Retinal pigment epithelial cell (primary cell): ENCODE measurements around the gene C19orf12.

GRCh38 chr19:22286628-22286955, 351 bp downstream of the ZNF729 start:
- RRBS = no CpG with 5 or more reads among the region's 18 CpGs

DNA sequence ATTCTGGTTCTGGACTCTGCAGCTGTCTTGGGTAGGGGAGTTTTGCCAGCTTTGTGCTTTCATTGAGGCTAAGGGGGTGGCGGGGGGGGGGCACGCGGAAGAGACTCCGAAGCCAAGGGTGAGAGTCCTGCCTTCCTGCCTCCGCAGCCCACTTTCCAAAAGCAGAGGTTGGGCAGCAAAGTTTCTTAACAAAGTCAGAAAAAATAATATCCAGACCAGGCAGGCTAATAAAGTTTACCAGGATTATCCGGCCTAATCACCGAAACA, 4.9 kb upstream of the ZNF98 start:
- RRBS = no CpG with 5 or more reads among the region's 7 CpGs

- RRBS = no CpG with 5 or more reads among the region's 4 CpGs
Measured at GRCh38 chr19:22529841-22530071, 104.4 kb upstream of the ZNF492 start.

GRCh38 chr19:22694656-22694981, 60.5 kb downstream of the ZNF492 start:
- RRBS = no CpG with 5 or more reads among the region's 8 CpGs

DNA sequence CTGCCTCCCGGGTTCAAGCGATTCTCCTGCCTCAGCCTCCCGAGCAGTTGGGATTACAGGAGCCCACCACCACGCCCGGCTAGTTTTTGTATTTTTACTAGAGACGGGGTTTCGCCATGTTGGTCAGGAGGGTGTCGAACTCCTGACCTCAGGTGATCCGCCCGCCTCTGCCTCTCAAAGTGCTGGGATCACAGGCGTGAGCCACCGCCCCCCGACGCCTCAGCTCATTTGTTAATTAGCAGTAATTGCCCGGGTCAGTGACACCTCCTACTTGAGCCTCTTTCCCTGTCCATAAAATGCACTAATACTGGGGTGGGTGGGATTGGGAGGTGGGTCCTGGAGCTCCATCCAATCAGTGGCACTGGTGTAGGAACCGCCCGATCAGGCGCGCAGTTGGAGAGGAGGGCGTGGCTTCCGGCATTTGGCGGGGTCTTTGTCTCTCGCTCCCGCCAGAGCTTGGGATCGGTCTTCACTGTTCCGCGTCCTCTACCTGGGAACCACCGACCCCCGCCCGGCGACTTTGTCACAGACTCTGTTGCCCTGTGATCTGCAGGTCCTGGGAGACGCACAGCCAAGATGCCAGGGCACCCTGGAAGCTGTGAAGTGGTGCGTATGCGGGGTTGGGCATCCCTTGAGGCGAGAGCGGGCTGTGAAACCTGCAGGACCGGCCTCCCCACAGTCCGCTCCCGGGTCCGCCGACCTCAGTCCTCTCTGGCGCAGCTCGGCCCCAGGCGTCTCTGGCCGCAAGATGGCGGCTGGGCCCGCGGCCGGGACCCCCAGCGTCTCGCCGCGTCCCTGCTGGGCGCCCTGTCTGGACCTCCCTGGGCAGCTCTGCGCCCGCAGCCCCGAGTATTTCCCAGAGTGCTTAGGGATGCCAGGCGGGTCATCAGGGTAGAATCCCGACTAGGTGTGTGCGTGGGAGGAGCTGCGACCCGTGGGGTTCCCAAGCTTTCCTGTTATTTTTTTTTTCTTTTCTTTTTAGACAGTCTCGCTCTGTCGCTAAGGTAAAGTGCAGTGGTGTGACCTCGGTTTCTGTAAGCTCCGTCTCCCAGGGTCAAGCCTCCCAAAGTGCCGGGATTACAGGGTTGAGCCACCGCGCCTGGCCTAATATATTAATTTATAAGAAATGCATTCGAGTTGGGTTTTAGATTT, 41.7 kb upstream of the ZNF730 start:
- RRBS = under 1% methylated on average over 9 of the region's 70 CpGs

GRCh38 chr19:23323956-23324361, 71.3 kb downstream of the ZNF91 start:
- RRBS = no CpG with 5 or more reads among the region's 3 CpGs

GRCh38 chr19:23379586-23380075, 15.6 kb downstream of the ZNF91 start:
- RRBS = no CpG with 5 or more reads among the region's 4 CpGs

DNA sequence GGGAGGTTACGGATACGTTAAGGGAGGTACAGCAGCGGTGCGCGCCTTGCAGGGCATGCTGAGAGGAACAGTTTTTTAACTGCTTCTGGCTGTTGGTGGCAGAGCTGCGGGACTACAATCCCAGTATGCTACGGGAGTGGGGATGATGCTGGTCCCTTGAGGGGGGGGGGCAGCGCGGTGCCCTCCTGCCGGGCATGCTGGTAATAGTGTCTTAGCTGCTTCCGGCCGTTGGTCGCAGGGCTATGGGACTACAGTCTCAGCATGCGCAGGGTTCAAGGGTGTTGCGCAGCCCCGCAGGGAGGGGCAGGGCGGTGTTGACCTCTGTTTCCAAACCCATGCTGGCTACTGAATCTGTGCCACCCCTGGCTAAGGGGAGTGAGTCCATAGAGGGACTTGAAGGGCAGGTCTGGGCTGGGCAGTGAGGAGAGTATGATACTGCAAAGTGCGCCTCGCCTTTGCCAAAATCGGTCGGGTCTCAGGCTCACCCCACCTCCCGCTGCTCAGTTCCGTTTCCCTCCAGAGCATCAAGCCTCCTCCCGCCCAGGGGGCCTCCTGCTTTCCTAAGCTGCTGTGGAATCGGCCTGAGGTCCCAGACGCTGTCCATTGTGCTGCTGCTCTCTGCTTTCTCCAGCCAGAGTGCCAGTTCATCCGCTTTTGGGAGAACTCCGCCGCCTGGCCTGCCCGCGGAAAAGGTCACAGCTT, 1418.6 kb downstream of the UQCRFS1 start:
- RRBS = no CpG with 5 or more reads among the region's 31 CpGs

DNA sequence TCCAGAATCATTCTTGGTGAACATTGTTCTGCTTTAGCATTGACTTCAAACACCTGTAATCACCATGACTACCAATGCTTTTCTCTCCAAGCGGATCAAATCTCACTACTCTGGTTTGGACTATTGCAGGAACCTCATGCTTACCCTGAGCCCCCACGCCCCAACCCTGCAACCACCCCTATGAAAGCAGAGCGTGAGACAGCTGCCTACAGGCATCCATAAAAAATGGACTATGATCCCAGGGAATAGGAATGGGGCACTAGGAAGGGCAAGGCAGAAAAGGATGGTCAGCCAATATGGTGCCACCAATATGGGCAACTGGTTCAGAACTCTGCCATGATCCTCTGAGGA, 1074.3 kb downstream of the UQCRFS1 start:
- RRBS = no CpG with 5 or more reads among the region's 3 CpGs

- RRBS = no CpG with 5 or more reads among the region's 7 CpGs
Measured at GRCh38 chr19:28481821-28482551, 731.0 kb downstream of the UQCRFS1 start.

- RRBS = no CpG with 5 or more reads among the region's 5 CpGs
Measured at GRCh38 chr19:29099222-29099602, 113.7 kb downstream of the UQCRFS1 start.

DNA sequence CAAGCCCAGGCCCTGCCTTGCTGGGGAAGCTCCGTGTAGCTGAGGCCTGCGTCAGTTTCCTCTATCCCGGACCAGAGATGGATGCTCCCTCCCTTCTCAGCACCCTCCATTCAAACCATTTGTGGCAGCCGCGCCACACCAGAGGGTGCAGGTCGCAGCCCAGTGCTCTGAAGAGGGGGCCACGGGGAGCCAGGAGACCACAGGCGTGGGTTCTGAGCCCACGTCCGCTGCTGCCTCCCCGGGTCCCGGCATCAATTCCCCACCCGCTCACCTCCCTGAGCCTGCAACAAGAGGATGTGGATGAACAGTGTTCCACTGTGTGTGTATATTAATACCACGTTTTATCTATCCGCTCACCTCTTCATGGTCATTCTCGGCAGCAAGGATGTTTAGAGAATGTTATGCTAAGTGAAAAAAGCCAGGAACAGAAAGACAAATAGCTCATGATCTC, 120.1 kb upstream of the VSTM2B start:
- RRBS = no CpG with 5 or more reads among the region's 16 CpGs

- RRBS = no CpG with 5 or more reads among the region's 13 CpGs
Measured at GRCh38 chr19:29622334-29622925, 16.3 kb downstream of the POP4 start.

GRCh38 chr19:29678289-29679224, 13.3 kb downstream of the PLEKHF1 start:
- RRBS = no CpG with 5 or more reads among the region's 23 CpGs

- RRBS = no CpG with 5 or more reads among the region's 6 CpGs
Measured at GRCh38 chr19:29704774-29705298, 10.2 kb downstream of the C19orf12 start.

DNA sequence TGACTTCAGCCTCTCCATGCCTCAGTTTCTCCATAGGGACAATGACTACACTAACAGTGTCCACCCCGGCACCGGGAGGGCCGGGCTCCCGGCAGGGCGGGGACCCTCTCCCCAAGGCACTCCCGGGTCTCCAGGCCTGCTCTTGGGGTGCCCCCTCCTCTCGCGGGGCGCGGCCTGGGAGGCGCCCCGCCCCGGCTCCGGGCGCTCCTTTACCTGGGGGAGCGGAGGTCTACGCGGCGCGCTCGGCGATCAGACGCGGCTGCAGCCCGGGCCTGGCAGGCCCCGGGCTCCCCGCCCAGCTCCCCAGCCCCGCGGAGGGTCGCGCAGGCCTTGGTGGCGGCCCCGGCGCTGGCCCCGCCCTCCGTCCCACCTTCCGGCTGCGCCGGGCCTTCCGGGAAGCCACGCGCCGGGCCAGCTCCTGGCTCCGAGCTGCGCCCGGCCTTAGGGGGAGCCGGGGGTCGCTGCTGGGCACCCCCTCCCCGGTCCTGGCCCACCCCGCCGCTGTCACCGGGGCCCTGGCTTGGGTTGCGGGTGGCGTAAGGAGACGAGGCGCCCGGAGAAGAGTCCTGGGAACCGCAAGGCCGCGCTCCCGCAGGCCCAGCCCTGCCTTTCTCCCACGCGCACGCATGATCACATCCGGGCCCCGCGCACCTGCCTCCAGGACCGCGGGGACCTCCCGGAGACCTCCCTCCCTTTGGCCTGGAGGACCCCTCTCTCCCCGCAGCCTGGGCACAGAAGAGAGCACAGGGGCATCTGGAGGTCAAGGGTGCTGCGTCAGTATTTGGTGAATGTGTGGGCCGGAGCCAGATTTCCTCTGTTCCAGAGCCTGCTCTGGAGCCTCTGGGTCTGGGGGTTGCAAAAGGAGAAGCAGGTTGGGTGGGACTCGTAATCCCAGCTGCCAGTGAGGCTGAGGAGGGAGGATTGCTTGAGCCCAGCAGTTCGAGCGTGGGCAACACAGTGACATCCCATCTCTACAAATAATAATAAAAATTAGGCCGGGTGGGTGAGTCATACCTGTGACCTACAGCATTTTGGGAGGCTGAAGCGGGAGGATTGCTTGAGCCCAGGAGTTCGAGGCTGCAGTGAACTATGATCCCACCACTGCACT, at the start of gene C19orf12:
Gene C19orf12, minus strand, starts transcription at position 350 of the 1,108 bp plus-strand sequence.
- RRBS = 1% methylated on average over 47 of the region's 79 CpGs

DNA sequence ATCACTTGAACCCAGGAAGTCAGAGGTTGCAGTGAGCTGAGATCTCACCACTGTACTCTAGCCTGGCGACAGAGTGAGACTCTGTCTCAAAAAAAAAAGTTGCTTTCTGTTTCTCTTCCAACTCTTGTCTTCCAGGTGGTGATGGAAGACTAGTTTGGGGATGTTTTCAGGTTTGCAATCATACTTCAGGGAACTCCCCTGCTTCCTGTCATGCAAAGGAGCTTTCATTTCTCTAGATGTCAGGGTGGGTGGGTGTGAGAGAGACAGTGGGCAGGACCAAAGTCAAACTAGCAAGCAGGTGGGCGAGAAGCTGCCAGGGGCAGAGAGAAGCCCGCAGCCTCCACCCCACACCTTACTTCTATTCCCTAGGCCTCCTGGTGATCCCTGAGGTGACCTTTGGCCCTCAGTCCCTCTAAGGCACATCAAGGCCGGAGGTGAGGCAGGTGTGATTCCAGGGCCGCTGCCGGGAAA, 25.7 kb downstream of the CCNE1 start:
- RRBS = no CpG with 5 or more reads among the region's 6 CpGs

- RRBS = no CpG with 5 or more reads among the region's 7 CpGs
Measured at GRCh38 chr19:30011936-30012488, 70.0 kb downstream of the URI1 start.

GRCh38 chr19:30340167-30340511, 32.0 kb upstream of the ZNF536 start:
- RRBS = no CpG with 5 or more reads among the region's 5 CpGs